Left lung (tissue), 1 donor: ENCODE measurements around the genes SUPT5H, EID2B and LGALS16.

- PRO-cap, result no peak
Observed at GRCh38 chr19:39369521-39370141, 21.3 kb downstream of the PAF1 start.

GRCh38 chr19:39372991-39373193, 18.0 kb downstream of the PAF1 start:
- PRO-cap, result no peak

- PRO-cap, result no peak
Observed at GRCh38 chr19:39413933-39415107, 1.9 kb downstream of the PLEKHG2 start.

- PRO-cap, result bidirectional peak, plus-strand start at chr19:39445614, minus-strand start at chr19:39445473
Observed at GRCh38 chr19:39445154-39446270, at the start of gene SUPT5H. TSS of gene SUPT5H (plus strand) at chr19:39445582.

DNA sequence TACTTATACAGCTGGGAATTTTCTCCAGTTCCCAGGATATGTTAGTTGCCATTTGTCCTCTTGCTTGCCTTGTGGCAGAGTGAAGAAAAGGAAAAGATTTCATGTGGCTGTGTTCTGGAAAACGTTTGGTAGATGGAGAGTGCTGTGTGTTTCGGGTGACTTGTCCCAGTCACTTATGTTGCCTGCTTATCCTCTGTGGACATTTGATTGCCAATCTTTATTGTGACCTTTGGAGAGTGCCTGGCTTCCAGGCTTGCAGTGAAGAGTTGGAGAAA, 2.6 kb downstream of the SUPT5H start:
- PRO-cap, result no peak

GRCh38 chr19:39459144-39459607, 13.8 kb downstream of the SUPT5H start:
- PRO-cap, result no peak

DNA sequence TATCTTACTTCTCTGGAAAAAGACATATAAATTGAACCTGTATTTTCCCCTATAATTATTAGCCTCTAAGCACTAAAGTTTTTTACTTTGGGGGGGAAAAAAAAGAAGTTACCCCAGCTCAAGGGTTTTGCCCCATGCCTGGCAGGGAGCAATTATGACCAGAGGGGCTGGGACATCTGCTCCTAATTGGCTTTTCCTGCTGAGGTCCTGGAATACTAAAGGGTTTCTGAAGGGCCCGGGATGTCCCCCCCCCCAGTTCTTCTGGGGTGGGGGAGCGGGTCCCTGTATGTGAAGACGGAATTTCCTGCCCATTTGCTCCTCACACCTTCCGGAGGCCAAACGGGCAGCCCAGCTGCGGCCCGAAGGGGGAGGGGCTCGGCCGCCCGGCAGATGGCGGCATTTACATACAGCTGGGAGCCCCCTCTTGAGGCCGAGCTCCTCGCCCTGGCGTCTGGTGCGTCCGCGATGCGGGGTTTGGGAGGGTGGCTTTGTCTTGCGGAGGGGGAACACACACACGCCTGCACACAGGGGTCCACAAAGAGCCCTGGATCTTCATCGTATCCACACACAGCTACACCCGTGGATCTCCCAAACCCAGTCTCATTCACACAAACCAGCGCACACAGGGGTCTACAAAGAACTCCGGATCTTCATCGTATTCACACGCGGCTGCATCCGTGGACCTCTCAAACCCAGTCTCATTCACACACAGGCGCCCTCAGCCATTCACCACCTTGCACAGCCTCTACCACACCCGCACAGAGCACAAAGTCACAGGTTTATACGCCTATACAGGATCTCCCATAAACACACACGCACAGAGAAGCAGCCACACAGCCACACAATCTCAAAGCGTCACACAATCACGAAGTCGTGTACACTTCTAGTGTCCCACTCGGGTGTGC, 864 bp upstream of the DLL3 start:
- PRO-cap, result no peak

- PRO-cap, result no peak
Observed at GRCh38 chr19:39518412-39518854, 3.5 kb downstream of the SELENOV start.

DNA sequence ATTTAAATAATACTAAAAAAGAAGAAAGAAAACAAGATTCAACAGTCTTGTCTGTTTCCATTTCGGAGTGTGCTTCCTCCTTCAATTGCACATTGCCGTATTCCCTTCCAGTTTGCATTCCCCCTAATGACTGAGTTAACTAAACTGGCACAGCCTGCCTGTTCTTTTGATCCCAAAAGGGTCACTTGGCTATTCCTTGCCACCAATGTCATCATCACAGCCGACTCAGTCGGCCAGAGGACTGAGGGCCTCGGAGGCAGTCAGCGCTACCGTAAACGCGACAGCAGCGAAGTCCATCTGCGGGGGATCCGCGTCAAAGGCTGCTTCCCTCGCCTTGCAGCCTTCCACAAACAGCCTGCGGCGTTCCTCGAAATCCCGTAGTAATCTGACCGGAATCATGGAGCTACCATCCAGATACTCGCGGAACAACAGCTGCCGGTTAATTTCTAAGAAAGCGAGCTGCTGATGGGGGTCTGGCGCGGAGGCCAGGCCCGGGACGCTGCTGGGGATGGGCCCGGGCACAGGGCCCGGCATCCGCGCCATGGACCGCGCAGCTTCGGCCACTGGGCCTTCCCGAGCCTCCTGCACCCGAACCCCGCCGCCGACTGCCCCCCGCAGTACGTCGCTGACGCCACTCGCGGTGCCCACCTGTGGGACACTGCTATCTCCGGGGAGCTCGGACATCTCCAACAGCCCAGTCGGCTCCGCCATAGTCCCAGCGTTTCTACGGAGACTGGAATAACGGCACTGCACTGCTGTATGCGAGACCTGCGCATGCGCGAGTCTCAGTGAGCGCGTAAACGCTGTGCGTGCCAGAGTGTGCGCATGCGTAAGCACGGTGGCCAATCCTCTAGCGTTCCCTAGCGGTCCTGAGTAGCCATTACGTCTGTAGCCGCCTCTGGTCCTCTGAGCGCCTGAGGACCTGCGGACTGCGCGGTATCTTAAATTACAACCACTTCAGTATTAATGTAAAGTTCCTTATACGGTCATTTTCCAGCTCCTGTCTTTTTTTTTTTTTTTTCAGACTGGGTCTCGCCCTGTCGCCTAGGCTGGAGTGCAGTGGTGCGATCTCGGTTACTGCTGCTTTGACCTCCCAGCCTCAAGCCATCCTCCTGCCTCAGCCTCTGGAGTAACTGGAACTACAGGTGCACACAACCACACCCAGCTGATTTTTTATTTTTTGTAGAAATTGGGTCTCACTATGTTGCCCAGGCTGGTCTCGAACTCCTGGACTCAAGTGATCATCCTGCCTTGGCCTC, at the start of gene EID2B:
Gene EID2B (minus strand): TSS at position 761 of the 1,259 bp plus-strand sequence.
- PRO-cap, result unidirectional peak, minus-strand start at position 726 of the sequence

DNA sequence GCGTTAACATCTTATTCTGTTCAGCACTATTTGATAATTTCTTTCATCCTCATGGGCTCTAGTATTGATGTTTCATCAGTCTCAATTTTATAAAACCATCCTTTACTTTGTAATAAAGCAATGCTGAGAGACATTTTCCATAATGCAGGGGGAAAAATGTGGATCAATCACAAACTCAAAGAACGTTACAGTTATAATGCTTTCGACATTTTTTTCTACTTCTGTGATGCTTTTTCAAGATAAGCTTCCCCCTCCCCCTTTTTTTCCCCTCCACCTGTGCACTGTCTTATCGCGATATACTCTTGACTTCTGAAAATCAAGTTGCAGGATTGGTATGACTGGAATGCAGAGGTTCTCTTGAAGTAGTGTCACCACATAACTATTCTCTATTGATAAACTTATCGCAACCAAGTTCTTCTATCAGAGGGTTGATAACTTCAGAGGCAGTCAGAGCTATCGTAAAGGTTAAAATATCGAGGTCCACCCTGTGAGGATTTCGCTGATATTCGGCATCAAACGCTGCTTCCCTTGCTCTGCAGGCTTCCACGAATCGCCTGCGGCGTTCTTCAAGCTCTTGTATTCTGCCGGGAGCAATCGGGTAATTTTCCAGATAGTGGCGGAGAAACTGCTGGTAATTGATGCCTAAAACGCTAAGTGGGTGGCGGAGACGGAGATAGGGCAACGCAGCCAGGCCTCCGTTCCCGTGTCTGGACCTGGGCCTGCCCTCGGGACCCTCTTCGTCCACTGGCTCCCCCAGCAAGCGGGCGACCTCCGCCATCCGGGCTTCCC, 777 bp downstream of the EID2 start:
- PRO-cap, result bidirectional peak, plus-strand start at position 423 of the sequence, minus-strand start at position 184 of the sequence

- PRO-cap, result no peak
Observed at GRCh38 chr19:39655703-39656156, at the start of gene LGALS16. TSS of gene LGALS16 (plus strand) at chr19:39655913.

DNA sequence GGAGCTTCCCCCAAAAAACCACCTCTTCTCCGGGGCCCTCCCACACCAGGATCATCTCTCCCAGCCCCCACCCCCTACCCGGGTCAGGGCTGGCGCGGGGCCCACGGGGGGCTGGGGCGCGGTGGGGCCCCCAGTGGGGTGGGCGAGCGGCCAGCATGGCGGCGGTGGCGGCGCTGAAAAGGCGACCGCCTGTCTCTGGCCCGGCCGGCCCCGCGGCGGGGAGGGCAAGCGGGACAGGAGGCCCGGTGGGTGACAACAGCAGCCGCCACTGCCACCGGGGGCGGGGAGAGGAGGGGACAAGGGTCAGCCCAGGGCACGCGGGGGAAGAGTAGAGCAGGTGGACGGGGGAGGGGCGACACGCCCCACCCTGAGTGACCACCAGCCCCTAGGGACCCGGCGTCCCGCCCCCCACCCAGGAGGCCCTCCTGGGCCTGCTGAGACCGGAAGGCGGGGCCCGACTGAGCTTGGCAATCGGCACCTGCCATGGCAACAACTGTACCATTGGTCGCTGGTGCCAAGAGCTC, 711 bp downstream of the DYRK1B start:
- PRO-cap, result bidirectional peak, plus-strand start outside the sequence, minus-strand start at position 433 of the sequence

GRCh38 chr19:39839697-39840593, 6.0 kb upstream of the DYRK1B start:
- PRO-cap, result no peak

DNA sequence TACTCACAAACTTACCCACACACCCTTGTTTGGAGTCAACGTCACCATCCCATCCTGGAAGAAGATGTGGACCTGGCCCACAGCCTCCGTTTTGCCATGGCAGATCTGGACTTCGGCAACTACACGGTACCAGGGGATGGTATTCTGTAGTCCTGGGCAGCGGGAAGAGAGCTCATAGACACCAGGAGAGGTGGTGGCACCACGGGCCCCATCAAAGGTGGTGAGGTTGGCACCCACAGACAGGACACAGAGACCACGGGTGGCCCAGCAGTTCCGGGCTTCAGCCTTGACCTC, 20.5 kb upstream of the FBL start:
- PRO-cap, result no peak

- PRO-cap, result no peak
Observed at GRCh38 chr19:39872078-39872814, 26.1 kb upstream of the FBL start.

- PRO-cap, result no peak
Observed at GRCh38 chr19:39943991-39944655, 26.8 kb upstream of the PSMC4 start.

DNA sequence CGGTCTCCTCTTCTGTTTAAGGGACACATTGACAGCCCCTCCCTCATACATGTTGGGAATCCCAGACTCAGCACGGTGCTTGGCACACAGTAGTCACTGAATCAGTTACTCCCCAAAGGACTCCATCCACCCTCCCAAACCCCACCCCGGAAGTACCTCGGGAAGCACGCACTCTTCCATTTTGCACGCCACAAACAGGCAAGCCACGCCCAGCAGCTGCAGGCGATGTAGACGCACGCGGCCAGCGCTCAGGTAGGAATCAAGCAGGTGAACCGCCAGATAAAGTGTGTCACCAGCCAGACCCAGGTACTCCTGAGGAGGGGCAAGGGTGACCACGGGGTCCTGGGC, 2.2 kb downstream of the CCNP start:
- PRO-cap, result no peak

DNA sequence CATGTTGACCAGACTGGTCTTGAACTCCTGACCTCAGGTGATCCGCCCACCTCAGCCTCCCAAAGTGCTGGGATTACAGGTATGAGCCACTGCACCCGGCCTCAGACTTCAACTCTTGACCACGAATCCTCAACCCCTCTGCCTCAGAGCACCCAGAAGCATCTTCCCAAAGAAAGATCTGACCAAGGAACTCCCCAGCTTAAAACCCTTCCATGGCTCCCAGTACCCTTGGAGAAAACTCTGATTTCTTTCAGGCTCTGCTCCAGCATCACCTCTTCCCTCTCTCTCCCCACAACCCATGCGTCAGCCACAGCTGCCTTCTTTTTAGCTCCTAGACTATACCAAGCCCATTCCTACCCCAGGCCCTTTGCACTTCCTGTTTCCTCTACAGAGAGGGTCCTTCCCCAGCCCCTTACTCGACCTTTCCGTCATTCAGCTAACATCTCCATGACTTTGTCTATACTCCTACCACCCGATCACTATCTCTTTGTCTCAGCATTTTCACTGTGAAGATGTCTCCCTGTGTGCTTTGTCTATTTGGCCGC, 1.2 kb downstream of the CCNP start:
- PRO-cap, result no peak

GRCh38 chr19:40242321-40242723, 15.8 kb upstream of the CCNP start:
- PRO-cap, result no peak

- PRO-cap, result no peak
Observed at GRCh38 chr19:40266934-40267765, 18.0 kb downstream of the AKT2 start.